Gastroesophageal sphincter (tissue), 4 donors: ENCODE measurements around a stretch of chr16.

GRCh38 chr16:12619416-12619956, 184.2 kb downstream of the CPPED1 start:
- PRO-cap, result no peak
- RAMPAGE, long total RNA, 4 experiments, result no peak in any of the 4 experiments

- PRO-cap, result no peak
- RAMPAGE, long total RNA, 4 experiments, result no peak in any of the 4 experiments
Observed at GRCh38 chr16:12690718-12691131, 113.0 kb downstream of the CPPED1 start.

DNA sequence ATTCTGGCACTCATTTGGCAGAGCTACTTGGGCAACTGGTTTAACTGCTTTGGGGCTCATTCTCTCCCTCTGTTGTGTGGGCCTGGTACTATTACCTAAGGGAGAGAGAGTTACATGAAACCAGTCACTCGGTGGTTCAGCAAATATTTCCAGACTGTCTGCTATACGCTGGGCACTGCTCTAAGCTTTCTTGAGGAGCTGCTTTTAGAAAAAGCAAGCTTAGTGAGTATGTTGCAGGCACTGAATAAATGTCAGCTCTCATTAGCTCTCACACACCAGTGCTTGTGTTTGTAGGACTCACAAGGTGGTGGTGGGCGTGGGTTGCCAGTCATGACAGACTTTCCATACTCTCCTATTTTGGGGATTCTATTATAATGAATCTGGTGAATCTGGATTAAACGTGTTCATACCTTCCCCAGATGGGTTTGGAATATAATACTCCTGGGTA, 1.7 kb upstream of the SHISA9 start:
- PRO-cap, result no peak
- RAMPAGE, long total RNA, 4 experiments, result no peak in any of the 4 experiments

DNA sequence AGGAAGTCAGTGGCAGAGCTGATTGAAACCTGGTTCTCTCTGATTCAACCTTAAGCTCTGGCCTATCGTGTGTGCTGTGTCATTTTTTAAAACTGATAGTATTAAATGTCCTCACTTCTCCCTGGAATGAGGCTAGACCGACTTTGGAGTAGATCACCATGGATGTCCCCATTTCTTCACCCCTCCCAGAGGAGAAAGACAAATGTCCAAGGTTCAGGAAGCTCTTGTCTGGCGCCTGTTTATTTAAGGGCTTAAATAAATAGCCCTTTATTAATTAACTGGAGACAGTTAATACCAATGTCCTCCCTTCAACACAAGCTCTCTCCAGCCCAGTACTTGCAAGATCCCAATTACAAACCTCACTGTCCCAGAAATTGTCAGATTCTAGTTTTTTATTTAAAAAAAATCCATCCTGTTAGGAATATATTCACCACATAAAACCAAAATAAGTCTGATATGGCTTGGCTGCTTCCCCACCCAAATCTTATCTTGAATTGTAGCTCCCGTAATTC, 344.3 kb downstream of the SHISA9 start:
- PRO-cap, result no peak
- RAMPAGE, long total RNA, 4 experiments, result no peak in any of the 4 experiments

DNA sequence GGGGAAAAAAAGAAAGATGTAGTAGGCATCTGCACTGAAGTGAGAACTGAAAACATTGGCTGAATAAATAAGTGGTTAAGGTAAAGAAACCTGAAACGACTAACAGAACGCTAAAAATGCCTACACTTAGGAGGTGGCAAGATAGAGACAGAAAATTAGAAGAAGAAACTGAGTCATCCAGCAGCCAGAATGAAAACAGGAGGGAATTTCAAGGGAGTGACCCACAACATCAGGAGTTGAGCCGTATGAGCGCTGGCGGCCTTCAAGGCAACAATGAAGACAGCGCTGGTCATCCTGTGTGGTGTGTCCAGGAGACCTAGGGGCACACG, 36.3 kb downstream of the ERCC4 start:
- PRO-cap, result no peak
- RAMPAGE, long total RNA, 4 experiments, result no peak in any of the 4 experiments

GRCh38 chr16:14042597-14043107, 28.5 kb upstream of the MRTFB start:
- PRO-cap, result no peak
- RAMPAGE, long total RNA, 4 experiments, result no peak in any of the 4 experiments

DNA sequence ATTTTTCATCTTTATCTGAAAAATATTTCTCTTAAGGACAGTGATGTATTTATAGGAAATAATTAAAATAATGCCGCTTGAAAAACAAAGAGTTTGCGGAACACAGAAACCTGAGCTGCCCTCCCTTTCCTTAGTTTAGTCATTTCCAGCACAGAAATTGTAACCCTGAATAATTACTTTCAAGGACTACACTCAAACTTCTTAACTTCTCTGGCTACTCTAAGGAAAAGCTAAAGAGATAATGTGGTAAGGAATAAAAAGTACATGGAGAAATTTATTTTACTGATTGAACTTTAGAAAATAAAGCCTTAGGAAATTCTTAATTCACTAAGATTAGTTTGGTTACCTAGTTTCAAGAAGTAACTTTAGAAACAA, 54.7 kb downstream of the MRTFB start:
- PRO-cap, result no peak
- RAMPAGE, long total RNA, 4 experiments, result start-site peak on the plus strand in 1 of 4 experiments, centred at position 176 of the sequence, 5 reads per replicate

DNA sequence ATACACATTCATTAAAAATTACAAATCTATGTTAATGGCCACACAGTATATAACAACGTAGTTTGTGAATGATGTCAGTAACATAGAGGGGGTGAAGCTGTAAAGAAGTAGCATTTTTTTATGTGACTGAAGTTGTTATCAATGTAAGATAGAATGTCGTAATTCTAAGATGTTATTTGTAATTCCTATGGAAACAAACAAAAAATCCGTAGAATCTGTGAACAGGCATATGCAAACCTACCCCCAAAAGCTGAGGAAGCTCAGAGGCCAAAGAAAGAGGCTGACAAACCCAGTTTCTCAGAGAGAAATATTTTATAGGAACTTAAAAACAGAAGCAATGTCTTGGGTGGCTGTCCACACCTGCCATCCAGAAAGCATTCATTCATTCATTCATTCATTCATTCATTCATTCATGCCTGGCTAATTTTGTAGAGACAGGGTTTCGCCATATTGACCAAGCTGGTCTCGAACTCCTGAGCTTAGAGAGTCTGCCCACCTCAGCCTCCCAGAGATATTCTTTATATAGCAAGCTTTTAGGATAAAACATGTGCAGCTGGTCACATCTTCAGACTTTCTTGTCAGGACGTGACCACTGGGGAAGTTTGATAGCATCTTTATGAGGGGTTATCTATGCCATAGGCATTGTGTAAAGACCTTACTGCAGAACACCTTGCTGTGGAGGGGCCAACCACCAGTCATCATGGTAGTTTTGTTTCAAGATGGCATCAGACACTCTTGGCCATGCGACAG, 154.3 kb downstream of the MRTFB start:
- PRO-cap, result no peak
- RAMPAGE, long total RNA, 4 experiments, result start-site peak on the plus strand in 1 of 4 experiments, centred at position 427 of the sequence, 27 reads per replicate

GRCh38 chr16:14301806-14302205, 230.7 kb downstream of the MRTFB start:
- PRO-cap, result bidirectional peak, plus-strand start at chr16:14302244, minus-strand start at chr16:14302100
- RAMPAGE, long total RNA, 4 experiments, result no peak in any of the 4 experiments

DNA sequence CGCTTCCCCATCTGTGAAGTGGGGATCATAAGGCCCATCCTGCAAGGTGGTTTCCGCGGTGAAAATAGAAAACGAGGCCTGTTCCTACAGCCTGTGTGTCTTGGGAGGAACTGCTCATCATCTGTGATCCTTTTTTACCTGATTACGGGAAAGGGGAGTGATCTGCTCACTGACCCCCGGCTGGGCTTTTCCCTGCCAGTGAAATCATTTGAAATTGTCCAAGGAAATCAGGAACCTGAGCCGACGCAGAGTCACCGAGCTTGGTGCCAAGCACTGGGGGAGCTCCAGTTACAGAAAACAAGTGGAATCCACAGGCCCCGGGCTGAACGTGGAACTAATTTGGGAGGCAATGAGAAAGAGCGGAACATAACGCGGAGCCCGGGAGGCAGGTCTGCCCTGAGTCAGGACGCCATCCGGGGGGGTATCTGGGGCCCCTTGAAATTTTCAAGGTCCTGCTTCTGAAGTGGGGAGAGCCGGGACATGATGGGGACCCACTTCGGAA, 230.1 kb downstream of the PARN start:
- PRO-cap, result no peak
- RAMPAGE, long total RNA, 4 experiments, result no peak in any of the 4 experiments

DNA sequence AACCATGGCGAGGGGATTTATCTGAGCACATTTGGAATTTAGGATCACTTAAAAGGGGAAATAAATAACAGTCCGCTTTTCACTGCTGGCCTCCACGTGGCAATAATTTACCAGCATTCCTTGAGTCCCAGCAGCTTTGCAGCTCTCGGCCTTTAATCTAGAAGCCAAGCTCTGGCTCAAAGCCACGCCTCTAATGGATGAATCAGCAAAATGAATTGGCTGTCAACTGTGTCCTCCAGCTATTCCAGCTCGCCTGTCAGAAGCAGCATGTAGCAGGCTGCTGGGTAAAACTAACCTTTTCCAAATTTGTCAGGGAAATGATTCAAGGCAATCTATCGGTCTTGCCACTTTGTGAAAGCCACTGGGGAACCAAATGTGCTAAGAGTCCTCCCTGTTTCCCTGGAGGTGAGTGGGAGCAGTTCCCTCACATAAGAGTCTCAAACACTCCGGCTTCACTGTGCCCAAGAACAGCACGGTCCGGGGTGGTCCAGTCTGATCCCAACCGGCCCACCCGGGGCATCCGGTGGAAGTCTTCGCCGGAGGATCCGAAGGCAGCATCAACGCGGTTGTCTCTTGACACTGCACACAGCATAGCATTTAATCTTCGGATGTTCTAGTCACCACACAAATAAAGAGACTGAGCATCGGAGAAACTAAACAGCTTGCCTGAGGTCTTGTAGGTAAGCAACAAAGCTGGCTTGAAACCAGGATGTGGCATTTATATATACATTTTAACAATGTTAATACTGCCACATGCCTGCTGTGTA, 143.3 kb downstream of the PARN start:
- PRO-cap, result unidirectional peak, plus-strand start at position 440 of the sequence
- RAMPAGE, long total RNA, 4 experiments, result start-site peak on the plus strand in 1 of 4 experiments, centred at position 443 of the sequence, 26 reads per replicate

DNA sequence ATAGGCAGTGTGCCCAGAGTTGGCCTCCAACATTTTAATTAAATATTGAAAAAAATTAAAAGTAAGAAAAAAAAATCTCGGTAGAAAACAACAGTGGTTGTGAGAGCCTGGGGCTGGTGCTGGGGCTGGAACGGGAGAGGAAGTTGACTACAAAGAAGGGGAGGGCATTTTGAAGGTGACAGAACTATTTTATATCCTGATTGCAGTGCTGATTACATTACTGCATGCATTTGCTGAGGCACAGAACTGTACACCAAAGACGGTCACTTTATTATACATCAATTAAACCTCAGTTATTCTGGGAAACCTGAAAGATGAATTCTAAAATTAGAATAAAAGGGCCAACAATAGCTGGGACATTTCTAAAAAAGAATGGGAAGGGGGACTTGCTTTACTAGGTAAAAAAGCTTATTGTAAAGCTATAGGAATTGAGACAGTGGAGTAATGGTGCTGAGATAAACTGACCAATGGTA, 142.4 kb downstream of the PARN start:
- PRO-cap, result no peak
- RAMPAGE, long total RNA, 4 experiments, result no peak in any of the 4 experiments

DNA sequence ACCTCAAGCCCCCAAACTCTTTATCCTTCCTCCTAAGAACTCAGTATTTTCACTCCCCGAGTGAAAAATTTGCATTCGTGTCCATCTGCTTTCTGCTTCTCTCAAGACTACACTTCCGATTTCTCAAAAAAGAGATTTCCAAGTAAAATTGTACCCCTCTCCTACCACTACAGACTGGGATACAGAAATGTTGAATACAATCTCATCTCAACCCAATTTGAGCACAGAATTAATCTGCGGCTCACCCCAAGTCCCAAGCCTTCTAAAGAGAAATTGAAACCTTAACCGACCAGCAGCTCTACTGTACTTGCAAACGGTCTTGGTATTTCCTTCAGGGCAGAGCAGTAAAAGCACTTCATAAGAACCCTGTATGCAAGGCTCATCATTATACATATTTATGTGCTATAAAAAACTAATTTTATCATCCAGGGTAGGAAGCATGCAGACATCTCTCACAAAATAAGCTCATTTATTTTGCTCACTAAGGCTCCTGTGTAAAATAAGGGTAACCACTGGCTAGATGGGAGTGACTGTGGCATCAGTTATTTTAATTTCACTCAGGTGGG, 65.2 kb downstream of the PARN start:
- PRO-cap, result no peak
- RAMPAGE, long total RNA, 4 experiments, result no peak in any of the 4 experiments

- PRO-cap, result no peak
- RAMPAGE, long total RNA, 4 experiments, result no peak in any of the 4 experiments
Observed at GRCh38 chr16:14668598-14669105, 25.5 kb downstream of the PLA2G10 start.

- PRO-cap, result unidirectional peak, plus-strand start at chr16:15141242; unidirectional peak, plus-strand start at chr16:15141398
- RAMPAGE, long total RNA, 4 experiments, result no peak in any of the 4 experiments
Observed at GRCh38 chr16:15140865-15141579, 47.0 kb upstream of the RRN3 start.

DNA sequence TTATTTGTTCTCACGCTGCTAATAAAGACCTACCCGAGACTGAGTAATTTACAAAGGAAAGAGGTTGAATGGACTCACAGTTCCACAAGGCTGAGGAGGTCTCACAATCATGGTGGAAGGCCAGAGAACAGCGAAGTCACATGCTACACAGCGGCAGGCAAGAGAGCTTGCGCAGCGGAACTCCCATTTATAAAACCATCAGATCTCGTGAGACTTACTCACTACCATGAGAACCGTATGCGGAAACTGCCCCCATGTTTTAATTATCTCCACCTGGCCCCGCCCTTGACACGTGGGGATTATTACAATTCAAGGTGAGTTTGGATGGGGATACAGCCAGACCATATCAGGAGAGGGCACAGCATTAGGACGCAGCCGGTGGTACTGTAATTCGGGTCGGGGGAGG, 121.1 kb downstream of the NPIPA5 start:
- PRO-cap, result no peak
- RAMPAGE, long total RNA, 4 experiments, result no peak in any of the 4 experiments

DNA sequence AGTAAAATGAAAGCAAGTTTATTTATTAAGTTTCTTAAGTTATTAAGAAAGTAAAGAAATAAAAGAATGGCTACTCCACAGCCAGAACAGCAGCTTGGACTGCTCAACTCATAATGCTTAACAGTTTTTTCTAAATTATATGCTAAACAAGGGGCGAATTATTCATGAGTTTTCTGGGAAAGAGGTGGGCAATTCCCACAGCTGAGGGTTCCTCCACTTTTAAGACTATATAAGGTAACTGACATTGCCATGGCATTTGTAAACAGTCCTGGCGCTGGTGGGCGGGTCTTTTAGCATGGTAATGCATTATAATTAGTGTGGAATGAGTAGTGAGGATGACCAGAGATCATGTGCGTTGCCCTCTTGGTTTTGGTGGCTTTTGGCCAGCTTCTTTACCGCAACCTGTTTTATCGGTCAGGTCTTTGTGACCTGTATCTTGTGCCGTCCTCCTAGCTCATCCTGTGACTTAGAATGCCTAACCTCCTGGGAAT, 53.2 kb downstream of the BMERB1 start:
- PRO-cap, result no peak
- RAMPAGE, long total RNA, 4 experiments, result no peak in any of the 4 experiments

GRCh38 chr16:15650729-15651447, 843 bp downstream of the NDE1 start:
- PRO-cap, result unidirectional peak, minus-strand start at chr16:15650937
- RAMPAGE, long total RNA, 4 experiments, result no peak in any of the 4 experiments

- PRO-cap, result bidirectional peak, plus-strand start at chr16:15660830, minus-strand start at chr16:15660690
- RAMPAGE, long total RNA, 4 experiments, result no peak in any of the 4 experiments
Observed at GRCh38 chr16:15660527-15661017, 10.5 kb downstream of the NDE1 start.

DNA sequence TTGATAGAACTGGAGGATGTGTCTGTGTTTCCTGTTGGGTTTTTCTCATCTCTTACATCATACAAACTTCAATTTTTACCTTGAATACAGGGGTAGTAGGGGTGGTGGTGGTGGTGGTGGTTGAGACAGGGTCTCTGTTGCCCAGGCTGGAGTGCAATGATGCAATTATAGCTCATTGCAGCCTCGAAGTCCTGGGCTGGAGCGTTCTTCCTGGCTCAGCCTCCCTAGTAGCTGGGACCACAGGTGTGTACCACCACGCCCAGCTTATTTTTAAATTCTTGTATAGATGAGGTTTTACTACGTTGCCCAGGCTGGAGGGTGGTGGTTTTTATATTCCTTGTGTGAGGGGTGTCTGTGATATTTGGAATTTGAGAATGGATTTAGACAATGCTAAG, 53.4 kb downstream of the NDE1 start:
- PRO-cap, result no peak
- RAMPAGE, long total RNA, 4 experiments, result no peak in any of the 4 experiments